GM19239 (cell line): ENCODE measurements around the gene LZIC.

- RRBS, result 76% methylated on average over 3 of the region's 31 CpGs
Measured at GRCh38 chr1:9466720-9467724, 72.2 kb upstream of the SLC25A33 start.

DNA sequence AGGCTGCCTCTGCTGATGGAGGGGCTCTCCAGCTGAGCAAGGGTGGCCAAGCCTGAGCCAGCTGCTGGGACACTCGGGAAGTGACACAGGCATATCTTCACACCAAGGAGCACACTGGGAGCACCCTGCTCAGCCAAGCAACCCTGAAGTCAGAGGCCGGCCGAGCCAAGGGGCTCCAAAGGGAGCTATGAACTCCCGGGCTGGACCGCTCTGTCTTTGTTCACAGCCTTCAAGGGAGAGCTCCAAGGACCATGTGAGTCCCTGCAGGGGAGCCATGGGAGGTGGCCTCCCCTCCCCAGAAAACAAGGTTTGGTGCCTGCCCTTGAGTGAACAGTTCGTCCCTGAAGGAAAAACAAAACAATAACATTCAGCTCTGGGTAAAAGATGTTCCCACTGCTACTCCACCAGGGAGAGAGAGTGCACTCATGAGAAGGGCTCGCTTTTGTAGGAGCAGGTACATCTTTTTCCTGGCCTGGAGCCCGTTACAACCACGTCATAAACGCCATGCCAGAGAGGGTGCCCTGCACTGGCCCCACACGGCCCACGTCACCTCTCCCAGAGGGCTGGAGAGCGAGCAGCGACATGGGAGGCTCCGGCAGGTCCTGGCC is 56.3 kb upstream of the SLC25A33 start:
- RRBS, result no CpG with 5 or more reads among the region's 15 CpGs

- RRBS, result no CpG with 5 or more reads among the region's 9 CpGs
Measured at GRCh38 chr1:9537640-9538720, 1.3 kb upstream of the SLC25A33 start.

DNA sequence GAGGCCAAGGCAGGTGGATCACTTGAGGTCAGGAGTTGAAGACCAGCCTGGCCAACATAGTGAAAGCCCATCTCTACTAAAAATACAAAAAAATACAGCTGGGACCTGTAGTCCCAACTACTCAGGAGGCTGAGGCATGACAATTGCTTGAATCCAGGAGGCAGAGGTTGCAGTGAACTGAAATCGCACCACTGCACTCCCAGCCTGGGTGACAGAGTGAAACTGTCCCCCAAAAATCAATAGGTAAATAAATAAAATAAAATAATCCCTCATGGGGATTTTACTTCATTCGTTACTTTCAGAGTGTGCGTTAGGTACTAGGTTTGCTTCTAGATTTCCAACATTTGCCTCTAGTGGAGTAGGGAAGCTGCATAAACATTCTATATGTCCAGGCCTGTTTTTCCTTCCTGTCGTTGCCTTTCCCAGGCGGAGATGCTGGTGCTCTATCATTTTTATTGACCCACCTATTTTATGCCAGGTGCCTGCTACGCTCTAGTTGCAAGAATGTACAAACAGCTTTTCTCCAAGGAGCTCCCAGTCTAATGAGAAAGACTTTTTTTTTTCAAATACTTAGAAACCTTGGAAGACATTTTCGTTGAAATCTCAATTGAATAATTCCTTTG is 12.0 kb downstream of the SLC25A33 start:
- RRBS, result no CpG with 5 or more reads among the region's 7 CpGs

DNA sequence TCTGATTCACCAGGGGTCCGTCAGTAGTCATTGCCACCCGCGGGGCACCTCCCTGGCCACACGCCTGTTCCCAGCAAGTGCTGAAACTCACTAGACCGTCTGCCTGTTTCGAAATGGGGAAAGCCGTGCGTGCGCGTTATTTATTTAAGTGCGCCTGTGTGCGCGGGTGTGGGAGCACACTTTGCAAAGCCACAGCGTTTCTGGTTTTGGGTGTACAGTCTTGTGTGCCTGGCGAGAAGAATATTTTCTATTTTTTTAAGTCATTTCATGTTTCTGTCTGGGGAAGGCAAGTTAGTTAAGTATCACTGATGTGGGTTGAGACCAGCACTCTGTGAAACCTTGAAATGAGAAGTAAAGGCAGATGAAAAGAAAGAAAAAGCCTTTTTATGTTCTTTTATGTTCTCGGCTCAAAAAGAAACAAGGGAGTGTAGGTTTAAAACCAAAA is 77.0 kb downstream of the PIK3CD start:
- RRBS, result no CpG with 5 or more reads among the region's 16 CpGs

GRCh38 chr1:9728993-9729916 is 77.7 kb downstream of the PIK3CD start:
- RRBS, result 94% methylated on average over 2 of the region's 29 CpGs

GRCh38 chr1:9731127-9731505 is 79.6 kb downstream of the PIK3CD start:
- RRBS, result 95% methylated on average over 6 of the region's 27 CpGs

- RRBS, result no CpG with 5 or more reads among the region's 8 CpGs
Measured at GRCh38 chr1:9860615-9861483, 37.1 kb upstream of the CLSTN1 start.

- RRBS, result no CpG with 5 or more reads among the region's 9 CpGs
Measured at GRCh38 chr1:9872623-9873302, 37.3 kb downstream of the CTNNBIP1 start.

GRCh38 chr1:9877884-9878525 is 32.1 kb downstream of the CTNNBIP1 start:
- RRBS, result no CpG with 5 or more reads among the region's 12 CpGs

GRCh38 chr1:9894044-9894798 is 15.8 kb downstream of the CTNNBIP1 start:
- RRBS, result no CpG with 5 or more reads among the region's 8 CpGs

GRCh38 chr1:9908743-9909863 is 966 bp downstream of the CTNNBIP1 start:
- RRBS, result 2% methylated on average over 6 of the region's 31 CpGs

GRCh38 chr1:9942375-9943568 is at the start of gene LZIC:
TSS of gene LZIC (minus strand) at chr1:9943391.
- RRBS, result 2% methylated on average over 18 of the region's 63 CpGs

GRCh38 chr1:9992797-9993397 is 4.1 kb upstream of the RBP7 start:
- RRBS, result no CpG with 5 or more reads among the region's 11 CpGs

- RRBS, result no CpG with 5 or more reads among the region's 9 CpGs
Measured at GRCh38 chr1:10170822-10171451, 39.4 kb upstream of the KIF1B start.

DNA sequence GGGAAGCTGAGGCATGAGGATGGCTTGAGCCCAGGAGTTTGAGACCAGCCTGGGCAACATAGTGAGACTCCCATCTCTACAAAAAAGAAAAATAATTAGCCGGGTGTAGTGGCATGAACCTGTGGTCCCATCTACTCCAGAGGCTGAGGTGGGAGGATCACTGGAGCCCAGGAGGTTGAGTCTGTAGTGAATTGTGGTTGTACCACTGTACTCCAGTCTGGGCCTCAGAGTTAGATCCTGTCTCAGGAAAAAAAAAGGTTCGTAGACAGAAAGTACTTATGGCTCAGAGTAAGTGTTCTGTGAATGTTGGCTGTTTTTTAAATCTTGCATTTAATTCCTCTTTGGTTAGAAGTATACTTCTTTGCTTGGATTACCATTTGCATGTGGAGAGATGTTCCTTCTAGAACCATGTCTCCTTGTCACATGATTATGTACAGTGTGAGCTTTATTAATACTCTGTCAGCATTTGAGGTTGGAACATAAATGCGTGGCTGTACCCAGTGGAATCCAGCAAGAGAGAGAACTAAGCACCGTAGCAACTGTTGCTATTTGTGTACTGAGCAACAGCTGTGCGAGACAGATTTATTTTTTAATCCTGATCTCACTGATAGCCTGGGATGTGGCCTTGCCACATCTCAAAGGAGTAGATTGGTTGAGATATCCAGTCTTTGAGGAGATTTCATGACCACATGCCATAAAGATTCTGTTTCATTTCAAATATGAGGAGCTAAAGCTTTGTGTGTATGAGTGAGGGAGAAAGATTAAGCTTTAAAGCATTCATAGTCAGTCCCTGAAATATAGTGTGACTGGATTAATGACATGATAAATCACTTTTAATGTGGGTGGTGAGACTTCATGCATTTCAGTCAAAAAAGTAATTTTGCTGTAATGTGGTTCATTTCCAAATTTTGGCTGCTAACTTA is 43.3 kb downstream of the KIF1B start:
- RRBS, result no CpG with 5 or more reads among the region's 5 CpGs

DNA sequence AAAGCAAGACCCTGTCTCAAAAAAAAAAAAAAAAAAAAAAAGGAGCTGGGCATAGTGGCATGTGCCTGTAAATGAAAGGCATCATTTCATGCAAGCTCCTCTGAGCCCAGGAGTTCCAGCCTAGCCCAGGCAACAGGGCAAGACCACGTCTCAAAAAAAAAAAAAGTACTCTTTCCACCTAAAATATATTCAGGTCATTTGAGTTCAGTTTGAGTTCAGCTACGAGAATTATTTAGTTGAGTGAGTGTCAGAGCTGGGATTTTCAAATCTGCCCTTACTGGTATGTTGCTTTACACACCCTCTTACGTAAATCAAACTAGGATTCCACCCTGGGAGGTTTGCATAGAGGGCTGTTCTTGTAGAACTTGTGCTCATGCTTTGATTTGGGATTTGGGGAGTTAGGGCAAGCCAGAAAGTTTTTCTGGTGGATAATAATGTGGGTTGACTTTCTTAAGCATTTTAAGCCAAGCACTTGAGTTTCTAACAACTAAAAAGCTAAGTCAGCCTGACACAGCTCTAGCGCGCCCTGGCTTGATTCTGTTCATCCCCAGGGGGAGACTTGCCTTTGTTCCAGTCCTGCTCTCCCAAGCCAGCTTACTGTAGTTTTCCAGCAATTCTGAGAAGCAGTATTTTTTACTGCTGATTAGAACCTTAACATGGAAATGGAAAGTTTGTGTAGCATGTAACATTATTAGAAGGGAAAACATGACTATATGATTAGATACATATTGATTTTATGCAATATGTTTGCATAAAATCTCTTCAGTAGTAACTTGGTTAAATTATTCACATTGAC is 11.2 kb upstream of the PGD start:
- RRBS, result no CpG with 5 or more reads among the region's 5 CpGs

GRCh38 chr1:10425675-10426464 is 4.4 kb upstream of the CENPS start:
- RRBS, result no CpG with 5 or more reads among the region's 28 CpGs

GRCh38 chr1:10473055-10473763 is 880 bp upstream of the DFFA start:
- RRBS, result no CpG with 5 or more reads among the region's 23 CpGs

GRCh38 chr1:10494954-10495752 is 20.4 kb downstream of the PEX14 start:
- RRBS, result no CpG with 5 or more reads among the region's 20 CpGs